Cardiac ventricle fibroblast (primary cell): ENCODE measurements around the genes NBL1, TMCO4 and VWA5B1.

DNA sequence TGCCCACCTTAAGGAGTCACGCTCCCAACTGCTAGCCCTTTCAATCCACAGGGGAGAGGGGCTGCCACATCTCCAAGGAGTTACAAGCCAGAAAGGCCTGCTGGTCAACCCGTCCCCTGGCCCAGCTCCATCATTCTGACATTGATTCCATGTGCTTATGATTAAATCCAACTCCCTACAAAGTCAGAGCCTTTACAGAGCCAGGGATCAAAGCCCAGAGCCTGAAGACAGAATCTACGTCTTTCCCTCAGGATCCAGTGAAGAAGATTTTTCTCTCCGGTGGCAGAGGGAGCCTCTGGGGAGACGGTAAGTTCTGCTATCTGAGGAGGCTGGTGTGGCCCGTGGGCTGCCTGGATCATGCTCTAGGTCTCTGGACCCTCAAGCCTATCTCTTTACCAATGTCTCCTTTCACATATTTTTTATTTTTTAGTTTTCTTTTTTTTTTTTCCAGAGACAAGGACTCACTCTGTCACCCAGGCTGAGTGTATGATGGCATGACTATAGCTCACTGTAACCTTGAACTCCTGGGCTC is 61.2 kb downstream of the SLC66A1 start:
- RAMPAGE, long total RNA, result no peak

GRCh38 chr1:19450440-19451281 is 34.7 kb downstream of the CAPZB start:
- RAMPAGE, long total RNA, result no peak

- RAMPAGE, long total RNA, result no peak
Measured at GRCh38 chr1:19478321-19478949, 6.9 kb downstream of the CAPZB start.

DNA sequence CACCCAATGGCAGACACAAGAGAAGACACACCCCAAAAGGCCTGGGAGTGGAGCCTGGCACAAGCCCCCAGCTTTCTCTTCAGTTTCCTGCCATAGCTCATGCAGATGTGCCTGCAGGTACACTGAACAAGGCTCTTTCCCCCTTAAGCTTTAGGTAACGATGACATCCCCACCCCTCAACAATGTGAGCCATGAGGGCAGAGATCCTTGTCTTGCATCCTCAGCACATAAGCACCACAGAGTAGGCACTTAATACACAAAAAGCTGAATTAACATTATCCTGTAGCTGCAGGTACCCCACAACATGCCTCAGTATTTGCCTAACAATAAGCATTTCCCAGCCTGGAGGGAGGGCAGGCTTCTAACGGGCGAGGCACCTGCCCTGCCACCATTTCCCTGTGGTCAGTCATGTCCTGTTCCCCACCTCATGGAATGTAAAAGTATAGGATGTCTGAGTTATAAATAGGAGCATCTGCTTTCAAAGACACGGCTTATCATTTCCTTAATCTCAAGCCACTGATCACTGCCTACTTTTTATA is 3.6 kb downstream of the CAPZB start:
- RAMPAGE, long total RNA, result no peak

- RAMPAGE, long total RNA, result no peak
Measured at GRCh38 chr1:19644058-19644590, at the start of gene NBL1. TSS of gene NBL1 (plus strand) at chr1:19644311.

- RAMPAGE, long total RNA, result no peak
Measured at GRCh38 chr1:19647324-19648469, 3.6 kb downstream of the NBL1 start.

GRCh38 chr1:19650335-19650804 is 6.3 kb downstream of the NBL1 start:
- RAMPAGE, long total RNA, result no peak

DNA sequence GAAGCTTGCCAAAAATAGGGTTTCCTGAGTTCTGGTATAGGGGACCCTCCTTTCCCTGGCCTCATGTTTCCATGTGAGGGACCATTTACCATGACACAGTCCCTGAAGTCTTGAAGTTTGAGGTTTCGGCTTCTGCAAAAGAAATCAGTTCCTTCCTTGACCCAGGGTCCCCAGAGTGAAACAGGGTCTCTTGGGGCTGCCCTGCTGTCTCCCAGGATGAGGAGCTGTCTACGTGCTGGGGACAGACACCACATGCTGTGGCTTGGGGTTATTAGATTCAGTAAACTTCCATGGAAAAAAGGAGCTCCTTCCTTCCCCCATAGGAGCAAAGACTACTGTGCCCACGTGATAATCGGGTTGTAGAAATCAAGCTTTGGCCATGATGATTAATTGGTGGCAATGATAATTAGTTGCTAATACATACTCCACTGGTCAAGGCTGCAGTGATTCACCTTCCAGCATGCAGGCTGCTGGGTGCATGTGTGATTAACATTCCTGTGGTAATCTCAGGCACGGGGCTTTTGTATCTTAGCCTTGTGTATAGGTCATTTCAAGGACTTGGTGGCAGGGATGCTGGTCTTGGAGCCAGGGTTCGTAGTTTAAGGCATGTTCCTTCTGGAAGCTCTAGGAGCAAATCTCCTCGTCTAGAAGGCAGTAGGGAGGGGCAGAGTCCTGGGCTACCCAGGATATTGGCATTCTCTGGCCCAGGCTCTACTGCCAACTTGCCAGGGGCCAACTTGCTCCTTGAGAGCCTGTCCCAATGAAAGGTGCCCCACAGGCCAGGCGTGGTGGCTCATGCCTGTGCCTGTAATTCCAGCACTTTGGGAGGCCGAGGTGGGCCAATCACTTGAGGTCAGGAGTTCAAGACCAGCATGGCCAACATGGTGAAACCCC is 41.4 kb downstream of the TMCO4 start:
- RAMPAGE, long total RNA, result no peak

DNA sequence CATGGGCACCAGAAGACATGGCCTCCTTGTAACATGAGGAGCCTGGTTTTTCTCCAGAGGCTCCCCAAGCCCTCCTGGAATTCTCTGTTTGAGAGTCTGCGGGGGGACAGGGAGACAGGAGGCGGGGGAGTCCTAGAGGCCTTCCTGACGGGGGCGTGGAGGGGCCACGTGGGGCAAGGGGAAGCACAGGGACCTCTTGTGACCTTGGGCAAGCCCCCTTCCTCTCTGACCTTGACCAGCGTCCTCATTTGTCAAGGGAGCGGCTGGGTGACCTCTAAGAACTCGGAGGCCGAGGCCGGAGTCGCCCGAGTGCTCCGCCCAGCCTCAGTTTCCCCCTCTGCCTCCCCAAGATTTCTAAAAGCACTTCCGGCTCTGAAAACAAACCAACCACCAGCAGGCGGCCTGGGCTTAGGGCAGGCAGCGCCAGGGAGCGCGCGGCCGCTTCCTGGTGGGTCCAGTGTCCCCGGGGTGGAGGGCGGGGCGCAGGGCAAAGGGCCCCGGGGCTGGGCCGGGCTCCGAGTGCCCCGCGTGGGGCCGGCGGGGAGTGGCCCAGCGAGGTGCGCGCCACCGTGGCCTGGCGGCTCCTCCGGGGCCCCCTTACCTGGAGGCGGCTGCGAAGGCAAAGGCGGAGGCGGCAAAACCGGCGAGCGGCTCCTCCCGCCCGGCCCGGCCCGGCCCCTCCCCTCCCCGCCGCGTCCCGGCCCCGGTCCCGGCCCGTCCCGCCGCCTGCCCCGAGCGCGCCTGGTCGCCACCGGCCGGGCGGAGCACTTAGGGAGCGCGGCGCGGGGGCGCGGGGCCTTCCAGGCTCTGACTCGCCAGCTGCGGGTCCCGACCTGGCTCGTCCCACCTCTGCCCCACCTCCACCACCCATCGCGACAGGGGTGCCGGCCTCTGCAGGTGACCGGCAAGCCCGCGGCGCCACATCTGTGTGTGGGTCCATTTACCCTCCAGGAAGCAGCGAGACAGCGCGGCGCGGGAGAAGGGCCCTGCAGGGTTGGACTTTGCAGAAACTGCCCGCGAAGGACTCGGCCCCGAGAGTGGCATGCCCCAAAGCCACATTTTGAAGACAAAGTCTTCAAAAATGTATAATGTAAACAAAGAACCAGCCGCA is at the start of gene TMCO4:
TMCO4 (minus strand) TSS at position 663 of the 1,111 bp plus-strand sequence.
- RAMPAGE, long total RNA, result no peak

DNA sequence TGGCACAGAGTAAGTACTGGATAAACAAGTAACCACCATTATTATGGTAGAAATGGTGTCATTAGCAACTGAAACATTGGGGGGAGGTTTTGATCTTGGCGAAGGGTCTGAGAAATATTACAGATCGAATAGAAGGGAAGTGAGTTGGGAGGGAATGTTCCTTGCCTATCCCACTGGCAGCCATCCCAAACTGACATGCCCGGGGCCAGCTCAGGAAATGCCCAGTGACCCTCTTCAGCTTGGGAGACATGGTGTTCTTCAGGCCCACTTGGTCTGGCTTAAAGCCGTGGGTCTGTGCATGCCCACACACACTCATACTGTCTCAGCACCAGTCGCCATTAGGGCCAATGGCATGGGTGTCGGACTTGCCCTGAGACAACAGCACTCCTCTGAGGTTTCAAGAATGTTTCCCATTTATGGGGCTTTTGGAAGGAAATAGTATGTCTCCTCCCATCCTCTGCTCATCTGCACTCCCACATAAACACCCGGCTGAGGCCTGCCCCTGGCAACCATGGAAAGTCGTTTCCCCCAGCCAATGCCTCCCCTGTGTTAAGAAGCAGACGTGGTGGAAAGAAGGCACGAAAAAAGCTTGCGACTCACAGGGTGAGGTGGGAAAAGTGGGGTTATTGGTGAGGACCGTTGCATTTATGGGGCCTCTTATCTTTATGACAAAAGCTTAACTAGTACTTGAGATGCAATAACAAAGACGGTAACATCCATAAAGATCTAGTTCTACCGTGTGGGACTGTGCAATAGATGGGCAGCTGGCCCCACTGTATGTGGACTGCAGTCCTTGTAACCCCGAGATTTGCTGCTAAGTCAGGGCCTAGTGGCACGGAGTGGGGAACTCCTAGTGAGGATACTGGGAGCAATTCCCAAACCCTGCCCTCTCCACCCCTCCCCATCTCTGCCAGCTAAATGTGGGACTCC is 2.0 kb downstream of the RNF186 start:
- RAMPAGE, long total RNA, result no peak

- RAMPAGE, long total RNA, result no peak
Measured at GRCh38 chr1:20027894-20029141, 41.7 kb upstream of the PLA2G5 start.

- RAMPAGE, long total RNA, result no peak
Measured at GRCh38 chr1:20108576-20109092, 10.7 kb downstream of the PLA2G2D start.

GRCh38 chr1:20152755-20153547 is 13.8 kb downstream of the PLA2G2F start:
- RAMPAGE, long total RNA, result no peak

DNA sequence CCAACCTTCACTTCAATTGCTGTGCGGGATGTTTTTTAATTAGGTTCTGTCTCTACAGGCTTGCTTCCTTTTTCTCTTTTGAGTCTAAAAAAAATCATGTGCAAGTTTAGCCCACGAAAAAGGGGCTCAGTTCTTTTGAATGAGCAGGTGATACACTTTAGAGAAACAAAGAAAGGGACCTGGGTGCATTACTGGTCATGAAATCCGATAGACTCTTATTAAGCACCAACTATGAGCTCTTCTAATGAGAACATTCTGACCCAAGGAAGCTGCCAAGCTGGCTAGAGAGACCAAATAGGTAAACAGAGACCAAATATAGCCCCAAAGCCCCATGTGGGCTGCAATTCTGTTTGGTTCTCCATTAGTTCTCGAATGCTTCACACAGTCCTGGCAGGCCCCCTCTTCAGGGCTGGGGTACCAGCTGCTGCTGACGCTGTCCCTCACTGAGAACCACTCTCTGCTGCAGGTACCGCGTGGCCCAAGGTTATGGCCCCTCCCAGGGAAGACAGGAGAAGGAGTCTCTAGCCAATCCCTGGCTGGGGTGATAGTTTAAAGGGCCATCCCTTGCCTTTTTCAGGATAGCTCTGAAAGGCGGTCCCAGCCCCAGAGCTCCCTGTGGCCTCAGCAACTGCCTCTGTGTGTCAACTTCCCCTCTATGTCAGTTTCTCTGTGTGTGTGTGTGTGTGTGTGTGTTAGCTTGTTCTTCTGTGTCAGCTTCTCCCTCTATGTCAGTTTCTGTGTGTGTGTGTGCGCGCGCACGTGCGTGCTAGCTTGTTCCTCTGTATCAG is 7.2 kb upstream of the UBXN10 start:
- RAMPAGE, long total RNA, result no peak

DNA sequence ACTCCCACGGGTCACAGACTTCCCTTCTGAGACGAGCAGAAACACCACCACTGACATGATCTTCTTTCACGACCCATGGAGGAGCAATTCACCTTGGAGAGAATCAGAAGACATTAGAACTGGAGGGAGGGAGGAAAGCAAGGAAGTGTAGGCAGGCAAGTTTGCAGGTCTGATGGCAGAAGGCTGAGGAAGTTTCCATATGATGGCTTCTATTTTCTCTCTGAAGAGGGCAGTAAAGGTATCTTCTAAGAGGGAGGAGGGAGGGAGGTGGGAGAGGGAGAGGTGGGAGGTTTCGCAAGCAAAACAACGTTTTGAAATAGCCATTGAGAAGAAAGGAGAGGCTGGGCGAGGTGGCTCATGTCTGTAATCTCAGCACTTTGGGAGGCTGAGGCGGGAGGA is 1.4 kb upstream of the UBXN10 start:
- RAMPAGE, long total RNA, result no peak

DNA sequence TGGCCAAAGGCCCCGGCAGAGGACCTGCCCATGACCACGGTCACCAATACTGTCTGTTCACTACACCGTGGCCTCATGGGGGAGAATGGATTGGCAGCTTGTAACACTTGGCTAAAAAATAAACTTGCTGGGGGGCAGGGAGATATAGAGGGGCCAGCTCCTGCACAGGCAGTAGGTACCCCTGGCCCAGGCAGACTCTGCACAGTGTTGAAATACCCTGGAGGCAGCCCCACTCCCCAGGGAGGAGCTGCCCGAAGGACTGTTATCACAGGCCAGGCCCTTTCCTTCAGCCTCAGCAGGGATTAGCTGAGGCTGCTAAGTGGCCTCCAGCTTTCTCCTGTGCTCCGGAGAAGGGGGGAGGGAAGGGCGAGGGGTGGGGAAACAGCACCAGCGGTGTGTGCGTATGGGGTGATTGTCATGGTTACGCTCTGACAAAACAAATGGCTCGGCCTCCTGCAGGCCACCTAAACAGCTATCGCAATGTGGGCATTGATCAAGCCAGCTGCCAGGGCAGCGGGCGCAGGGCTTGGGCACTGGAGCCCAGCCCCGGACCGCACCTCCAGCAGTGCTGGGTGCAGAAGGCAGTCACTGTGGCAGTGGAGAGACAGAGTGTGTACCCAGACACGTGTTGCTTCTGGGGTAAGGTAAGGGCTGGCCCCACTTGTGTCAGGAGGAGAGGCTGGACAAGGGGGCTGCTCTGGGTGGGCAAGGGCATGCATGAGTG is at the start of gene VWA5B1:
VWA5B1 (plus strand) TSS at position 431 of the 724 bp plus-strand sequence.
- RAMPAGE, long total RNA, result no peak

- RAMPAGE, long total RNA, result no peak
Measured at GRCh38 chr1:20322069-20322630, 31.5 kb downstream of the VWA5B1 start.

- RAMPAGE, long total RNA, result no peak
Measured at GRCh38 chr1:20427001-20427497, 59.0 kb downstream of the CAMK2N1 start.

GRCh38 chr1:20477773-20478318 is 8.2 kb downstream of the CAMK2N1 start:
- RAMPAGE, long total RNA, result no peak

DNA sequence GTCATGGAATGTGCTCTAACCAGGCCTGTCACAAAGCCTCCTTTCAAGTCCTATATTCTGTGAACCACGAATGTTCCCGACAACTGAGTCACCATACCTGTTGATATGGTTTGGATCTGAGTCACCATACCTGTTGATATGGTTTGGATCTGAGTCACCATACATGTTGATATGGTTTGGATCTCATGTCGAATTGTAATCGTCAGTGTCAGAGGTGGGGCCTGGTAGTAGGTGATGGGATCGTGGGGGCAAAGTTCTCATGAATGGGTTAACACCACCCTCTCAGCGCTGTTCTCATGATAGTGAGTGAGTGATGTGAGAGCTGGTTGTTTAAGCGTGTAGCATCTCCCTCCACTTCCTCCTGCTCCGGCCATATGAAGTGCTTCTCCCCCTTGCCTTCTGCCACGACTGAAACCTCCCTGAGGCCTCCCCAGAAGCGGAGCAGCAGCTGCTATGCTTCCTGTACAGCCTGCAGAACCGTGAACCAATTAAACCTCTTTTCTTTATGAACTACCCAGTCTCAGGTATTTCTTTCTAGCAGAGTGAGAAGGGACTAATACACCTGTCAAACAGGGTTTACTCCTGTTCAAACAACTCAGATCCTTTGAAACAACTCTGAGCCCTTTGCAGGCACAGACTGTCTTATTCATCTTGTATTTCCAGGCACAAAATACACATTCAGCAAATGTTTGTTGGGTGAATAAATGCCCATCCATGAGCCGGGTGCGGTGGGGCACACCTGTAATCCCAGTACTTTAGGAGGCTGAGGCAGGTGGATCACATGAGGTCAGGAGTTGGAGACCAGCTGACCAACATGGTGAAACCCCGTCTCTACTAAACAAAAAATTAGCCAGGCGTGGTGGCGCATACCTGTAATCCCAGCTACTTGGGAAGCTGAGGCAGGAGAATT is 10.6 kb upstream of the CAMK2N1 start:
- RAMPAGE, long total RNA, result no peak